ENCODE results near the genes WDR19 and KLB.

GRCh38 chr4:38857392-38858458, 1.1 kb upstream of the TLR6 start:
- PRO-cap: bidirectional peak, plus-strand start at chr4:38857808, minus-strand start at chr4:38857739

- PRO-cap: no peak
These were observed 66.5 kb downstream of the TMEM156 start for GRCh38 chr4:38965683-38966193.

- PRO-cap: bidirectional peak, plus-strand start at chr4:38985614, minus-strand start at chr4:38985531
These were observed 46.9 kb downstream of the TMEM156 start for GRCh38 chr4:38985209-38985885.

- PRO-cap: no peak
These were observed 2.1 kb downstream of the TMEM156 start for GRCh38 chr4:39030013-39030683.

GRCh38 chr4:39181872-39182857, at the start of gene WDR19:
WDR19 (plus strand) TSS chr4:39182529.
- PRO-cap: bidirectional peak, plus-strand start at chr4:39182529, minus-strand start at chr4:39182192

- PRO-cap: no peak
These were observed 59.8 kb downstream of the RFC1 start for GRCh38 chr4:39306418-39306731.

- PRO-cap: unidirectional peak, plus-strand start at chr4:39406935
These were observed at the start of gene KLB for GRCh38 chr4:39406588-39407647. KLB (plus strand) TSS chr4:39406930.

- PRO-cap: no peak
These were observed 3.7 kb downstream of the KLB start for GRCh38 chr4:39410300-39411016.

DNA sequence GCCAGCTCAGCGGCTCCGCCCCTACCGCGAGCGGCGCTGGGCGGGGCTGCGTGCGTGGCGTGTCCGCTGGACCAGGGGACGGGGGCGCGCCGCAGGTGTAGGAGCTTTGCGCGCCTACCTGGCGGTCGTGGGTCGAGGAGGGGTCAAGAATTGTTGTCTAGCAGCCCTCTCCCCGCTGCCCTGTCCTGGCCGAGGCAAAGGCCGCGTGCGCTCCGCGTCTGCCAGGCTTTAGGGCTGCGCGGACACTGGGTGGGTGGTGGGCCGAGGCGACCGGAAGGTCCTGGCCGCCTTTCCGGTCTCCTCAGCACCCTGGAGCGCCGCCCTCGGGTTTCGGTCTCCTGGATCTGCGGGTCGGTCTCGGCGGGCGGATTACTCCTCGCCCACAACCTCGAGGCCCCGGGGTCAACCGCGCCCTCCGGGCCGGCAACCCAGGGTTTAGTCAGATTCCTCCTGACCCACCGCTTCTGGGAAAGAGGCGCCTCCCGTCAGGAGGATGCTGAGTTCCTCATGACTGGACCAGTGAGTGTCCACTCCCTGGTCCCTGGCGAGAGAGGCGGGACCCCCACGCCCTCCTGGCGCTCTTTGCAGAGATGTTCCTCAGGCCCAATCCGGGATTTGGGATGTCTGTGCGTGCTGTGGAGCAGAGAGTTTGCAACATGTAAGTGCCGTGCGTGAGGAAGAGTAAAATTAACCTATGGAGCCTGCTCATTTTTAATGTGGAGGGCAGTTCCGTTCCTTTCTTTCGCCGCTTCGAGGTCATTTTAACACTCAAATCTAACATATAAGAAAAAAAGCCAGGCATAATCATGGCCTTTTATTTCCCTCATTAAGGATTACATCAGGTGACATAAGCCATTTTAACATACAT, 676 bp upstream of the UGDH start:
- PRO-cap: bidirectional peak, plus-strand start at position 74 of the sequence, minus-strand start outside the sequence; bidirectional peak, plus-strand start at position 341 of the sequence, minus-strand start at position 230 of the sequence

DNA sequence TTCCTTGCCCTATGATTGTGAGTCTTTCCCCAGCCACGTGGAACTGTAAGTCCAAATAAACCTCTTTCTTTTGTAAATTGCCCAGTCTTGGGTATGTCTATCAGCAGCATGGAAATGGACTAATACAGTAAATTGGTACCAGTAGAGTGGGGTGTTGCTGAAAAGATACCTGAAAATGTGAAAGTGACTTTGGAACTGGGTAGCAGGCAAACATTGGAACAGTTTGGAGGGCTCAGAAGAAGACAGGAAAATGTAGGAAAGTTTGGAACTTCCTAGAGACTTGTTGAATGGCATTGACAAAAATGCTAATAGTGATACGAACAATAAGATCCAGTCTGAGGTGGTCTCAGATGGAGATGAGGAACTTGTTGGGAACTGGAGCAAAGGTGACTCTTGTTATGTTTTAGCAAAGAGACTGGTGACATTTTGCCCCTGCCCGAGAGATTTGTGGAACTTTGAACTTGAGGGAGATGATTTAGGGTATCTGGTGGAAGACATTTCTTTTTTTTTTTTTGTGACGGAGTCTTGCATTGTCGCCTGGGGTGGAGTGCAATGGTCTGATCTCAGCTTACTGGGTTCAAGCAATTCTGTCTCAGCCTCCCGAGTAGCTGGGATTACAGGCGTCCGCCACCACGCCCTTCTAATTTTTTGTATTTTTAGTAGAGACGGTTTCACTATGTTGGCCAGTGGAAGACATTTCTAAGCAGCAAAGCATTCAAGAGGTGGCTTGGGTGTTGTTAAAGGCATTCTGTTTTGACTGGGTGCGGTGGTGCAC, 5.4 kb upstream of the UGDH start:
- PRO-cap: no peak

GRCh38 chr4:39613070-39613740, 25.5 kb downstream of the SMIM14 start:
- PRO-cap: no peak

DNA sequence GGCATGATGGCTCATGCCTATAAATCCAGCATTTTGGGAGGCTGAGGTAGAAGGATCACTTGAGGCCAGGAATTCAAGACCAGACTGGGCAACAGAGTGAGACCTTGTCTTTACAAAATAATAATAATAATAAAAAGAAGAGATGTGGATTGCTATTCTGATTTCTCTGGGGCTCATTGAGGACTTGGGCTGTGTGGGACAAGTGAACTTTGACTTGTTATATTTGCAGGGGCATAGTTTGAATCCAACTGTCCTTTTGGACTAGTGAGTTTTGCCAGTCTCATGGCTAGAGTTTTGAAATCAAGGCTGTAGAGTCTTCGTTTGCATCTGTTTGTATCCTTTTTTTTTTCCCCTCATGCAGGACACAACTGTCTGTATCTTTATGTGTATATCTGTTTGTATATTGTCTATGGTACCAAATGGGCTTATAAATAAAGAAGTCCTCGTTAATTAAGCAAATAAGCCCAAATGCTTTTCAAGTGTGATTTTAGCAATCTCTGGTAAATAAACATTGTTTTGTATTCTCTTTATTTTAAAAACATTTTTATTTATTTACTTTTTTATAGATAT, 11.2 kb upstream of the SMIM14 start:
- PRO-cap: no peak

DNA sequence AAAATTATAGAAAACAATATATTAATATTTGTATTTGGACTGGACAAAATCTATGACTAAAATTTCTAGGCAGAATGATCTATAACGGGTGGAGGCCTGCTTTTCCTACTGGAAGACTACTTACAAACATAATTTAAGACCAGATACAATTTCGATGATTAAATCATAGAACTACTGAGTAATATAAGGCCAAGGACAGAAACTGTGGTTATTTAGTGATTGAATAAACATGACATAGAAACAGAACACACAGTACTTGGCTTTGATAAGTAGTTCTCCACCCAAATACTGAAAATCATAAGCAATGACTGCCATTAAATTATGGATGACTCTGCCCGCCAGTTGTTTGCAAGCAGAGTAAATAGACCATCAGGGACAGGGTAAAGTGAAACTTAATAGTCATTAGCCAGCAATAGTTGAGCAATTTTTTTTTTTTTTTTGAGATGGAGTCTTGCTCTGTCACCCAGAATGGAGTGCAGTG, 17.2 kb upstream of the SMIM14 start:
- PRO-cap: no peak

DNA sequence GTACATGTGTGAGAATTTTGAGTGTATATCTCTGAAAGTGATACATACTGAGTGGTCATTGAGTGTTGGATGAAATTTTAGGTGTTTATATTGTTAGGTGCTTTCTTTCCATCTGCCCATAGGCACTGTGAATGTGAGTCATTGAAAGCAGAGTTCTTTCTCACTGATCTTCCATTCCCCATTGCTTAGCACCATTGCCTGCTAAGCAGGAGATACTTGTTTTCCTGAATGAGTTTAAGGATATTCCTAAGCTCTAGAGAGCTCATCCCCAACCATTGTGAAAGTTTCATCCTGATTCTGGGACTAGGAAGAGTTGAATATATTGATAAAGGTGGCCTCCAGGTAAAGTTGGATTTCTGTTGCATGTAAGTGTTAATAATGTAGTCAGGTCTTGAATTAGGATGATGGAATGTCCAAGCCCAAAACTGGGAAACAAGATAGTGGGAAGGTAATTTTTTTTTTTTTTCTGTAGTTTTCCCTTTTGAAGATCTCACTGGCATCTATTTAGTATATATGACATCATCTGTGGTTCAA, 22.0 kb downstream of the UBE2K start:
- PRO-cap: no peak

DNA sequence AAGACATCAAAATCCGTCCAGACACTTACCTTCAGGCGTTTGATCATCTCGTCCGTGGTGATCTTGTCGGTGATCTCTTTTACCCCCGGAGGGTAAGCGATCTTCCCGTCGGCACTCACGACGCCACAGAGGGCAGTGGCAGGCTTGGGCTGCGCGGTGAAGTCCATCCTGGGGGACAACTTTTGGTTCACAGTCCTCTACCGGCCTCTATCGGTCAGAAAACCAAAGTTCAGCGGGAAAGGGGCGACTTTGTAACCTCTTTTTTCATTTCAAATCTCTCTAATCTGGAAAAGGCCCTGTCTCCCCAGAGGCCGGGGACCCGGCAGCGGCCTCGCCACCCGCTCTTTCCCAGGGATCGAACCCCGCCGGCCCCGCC, 1.3 kb downstream of the PDS5A start:
- PRO-cap: no peak

DNA sequence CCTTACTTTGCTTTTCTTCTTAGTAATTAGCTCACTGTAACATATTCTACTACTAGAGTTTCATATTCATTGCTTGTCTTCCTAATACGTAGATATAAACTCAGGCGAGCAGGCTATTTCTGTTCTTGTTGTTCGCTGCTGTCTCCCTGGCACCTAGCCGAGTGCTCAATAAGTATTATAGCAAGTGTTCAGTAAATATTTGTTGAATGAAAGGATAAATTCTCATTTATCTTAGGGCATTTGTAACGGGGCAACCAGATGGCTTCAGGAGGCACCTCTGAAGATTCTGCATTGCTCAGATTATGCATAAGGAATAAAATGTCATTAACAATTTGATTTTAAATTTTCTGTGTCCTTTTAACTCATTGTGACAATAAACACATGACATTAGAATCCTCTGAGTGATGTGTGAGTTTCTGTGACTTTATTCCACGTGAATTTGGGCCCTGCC, 6.7 kb upstream of the RHOH start:
- PRO-cap: no peak

DNA sequence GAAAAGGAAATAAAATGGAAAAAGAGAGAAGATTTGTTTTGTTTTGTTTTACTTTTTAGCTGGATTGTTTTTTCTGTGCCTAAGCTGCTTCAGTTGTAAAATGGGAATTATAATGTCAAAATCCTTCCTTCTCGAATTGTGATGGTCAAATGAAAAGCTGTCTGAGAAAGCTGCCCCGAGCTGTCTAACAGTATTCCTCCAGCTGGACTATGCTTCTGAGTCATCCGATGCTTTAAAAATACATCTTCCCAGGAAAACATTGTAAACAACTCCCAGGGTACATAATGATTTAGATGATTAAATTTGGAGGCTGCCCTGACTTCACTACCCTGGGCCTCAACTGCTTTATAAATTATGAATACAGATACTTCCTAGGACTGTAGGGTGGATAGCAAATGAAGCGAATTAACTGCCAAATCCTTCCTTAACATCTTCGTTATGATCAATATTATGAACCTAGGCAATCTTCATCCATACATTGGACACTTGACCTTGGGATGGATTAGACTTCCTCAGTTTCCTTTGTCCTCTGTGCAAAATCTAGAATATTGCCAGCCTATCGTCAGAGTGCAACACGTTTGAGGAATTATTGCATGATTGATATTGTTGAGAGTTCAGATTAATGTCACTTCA, 15.1 kb downstream of the RHOH start:
- PRO-cap: no peak

GRCh38 chr4:40240939-40241421, 44.1 kb downstream of the RHOH start:
- PRO-cap: no peak

- PRO-cap: no peak
These were observed 49.2 kb downstream of the RHOH start for GRCh38 chr4:40245948-40246541.

- PRO-cap: no peak
These were observed 64.5 kb upstream of the CHRNA9 start for GRCh38 chr4:40270651-40271108.